ENCODE results near the gene ANKRD10.

GRCh38 chr13:110341045-110342219 is 34.3 kb downstream of the COL4A2 start:
- PRO-cap: bidirectional peak, plus-strand start at chr13:110341122, minus-strand start at chr13:110340997; bidirectional peak, plus-strand start at chr13:110341220, minus-strand start at chr13:110341183; bidirectional peak, plus-strand start at chr13:110341954, minus-strand start at chr13:110341794
CAGE:
- cytosol, long polyA minus RNA: no peak
- cytosol, long polyA plus RNA: no peak
- long polyA plus RNA: no peak
- nucleus, long polyA minus RNA: start-site peak on the minus strand at chr13:110341491-110341816, 20 reads
- nucleus, long polyA plus RNA: no peak

DNA sequence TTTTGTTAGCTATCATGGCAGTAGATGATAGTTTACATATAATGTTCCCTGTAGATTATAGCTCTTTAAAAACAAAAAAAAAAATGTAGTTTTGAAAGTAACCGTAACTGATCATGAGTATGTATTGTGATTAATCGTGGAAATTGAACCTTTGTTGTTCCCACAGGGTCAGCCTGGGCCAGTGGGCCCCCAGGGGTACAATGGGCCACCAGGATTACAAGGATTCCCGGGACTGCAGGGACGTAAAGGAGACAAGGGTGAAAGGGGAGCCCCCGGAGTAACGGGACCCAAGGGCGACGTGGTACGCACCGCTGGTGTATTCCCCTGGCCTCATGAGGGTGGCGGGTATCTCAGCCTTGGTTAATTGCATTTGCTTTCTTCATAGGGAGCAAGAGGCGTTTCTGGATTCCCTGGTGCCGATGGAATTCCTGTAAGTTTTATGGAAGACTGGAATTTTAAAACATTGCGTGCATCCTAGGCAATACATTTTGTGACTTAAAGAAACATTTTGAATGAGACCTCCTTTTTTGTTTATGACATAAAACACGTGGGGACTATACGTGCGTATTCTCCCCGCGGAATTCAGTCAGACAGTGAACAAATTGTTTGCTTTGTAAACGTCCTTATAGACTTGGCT is 117.6 kb downstream of the COL4A2 start:
- PRO-cap: no peak
CAGE:
- cytosol, long polyA minus RNA: no peak
- cytosol, long polyA plus RNA: no peak
- long polyA plus RNA: no peak
- nucleus, long polyA minus RNA: start-site peak on the minus strand centred at position 281 of the sequence, 30 bp wide, 29 reads
- nucleus, long polyA plus RNA: no peak

- PRO-cap: no peak
CAGE:
- cytosol, long polyA minus RNA: no peak
- cytosol, long polyA plus RNA: no peak
- long polyA plus RNA: no peak
- nucleus, long polyA minus RNA: no peak
- nucleus, long polyA plus RNA: no peak
Measured at GRCh38 chr13:110441210-110441619, 120.3 kb downstream of the RAB20 start.

GRCh38 chr13:110447003-110447401 is 114.5 kb downstream of the RAB20 start:
- PRO-cap: no peak
CAGE:
- cytosol, long polyA minus RNA: no peak
- cytosol, long polyA plus RNA: no peak
- long polyA plus RNA: no peak
- nucleus, long polyA minus RNA: no peak
- nucleus, long polyA plus RNA: no peak

DNA sequence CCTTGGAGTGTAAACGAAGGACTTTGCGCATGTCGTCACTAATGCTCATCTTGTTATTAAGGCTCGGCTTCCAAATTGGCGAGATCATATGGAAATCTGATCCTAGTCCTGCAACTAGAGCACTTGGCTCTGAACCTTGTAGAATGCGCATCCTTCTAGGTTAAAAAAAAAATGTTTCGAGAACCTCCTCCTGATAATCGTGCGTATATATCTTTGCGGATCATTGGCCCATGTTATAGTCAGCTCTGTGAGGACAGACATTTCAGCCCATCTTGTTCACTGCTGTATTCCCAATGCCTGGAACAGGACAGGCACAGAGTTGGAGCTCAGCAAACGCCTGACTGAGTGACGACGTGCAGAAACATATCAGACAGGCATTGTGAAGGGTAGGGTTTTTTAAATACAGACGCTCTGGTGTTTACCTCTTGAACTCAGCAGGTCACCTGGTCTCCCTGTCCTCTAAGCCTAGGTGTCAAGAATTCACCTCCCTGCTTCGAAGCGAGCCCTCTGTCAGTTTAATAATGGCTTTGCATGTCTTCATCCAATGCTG is 114.0 kb downstream of the RAB20 start:
- PRO-cap: no peak
CAGE:
- cytosol, long polyA minus RNA: no peak
- cytosol, long polyA plus RNA: no peak
- long polyA plus RNA: no peak
- nucleus, long polyA minus RNA: no peak
- nucleus, long polyA plus RNA: no peak

DNA sequence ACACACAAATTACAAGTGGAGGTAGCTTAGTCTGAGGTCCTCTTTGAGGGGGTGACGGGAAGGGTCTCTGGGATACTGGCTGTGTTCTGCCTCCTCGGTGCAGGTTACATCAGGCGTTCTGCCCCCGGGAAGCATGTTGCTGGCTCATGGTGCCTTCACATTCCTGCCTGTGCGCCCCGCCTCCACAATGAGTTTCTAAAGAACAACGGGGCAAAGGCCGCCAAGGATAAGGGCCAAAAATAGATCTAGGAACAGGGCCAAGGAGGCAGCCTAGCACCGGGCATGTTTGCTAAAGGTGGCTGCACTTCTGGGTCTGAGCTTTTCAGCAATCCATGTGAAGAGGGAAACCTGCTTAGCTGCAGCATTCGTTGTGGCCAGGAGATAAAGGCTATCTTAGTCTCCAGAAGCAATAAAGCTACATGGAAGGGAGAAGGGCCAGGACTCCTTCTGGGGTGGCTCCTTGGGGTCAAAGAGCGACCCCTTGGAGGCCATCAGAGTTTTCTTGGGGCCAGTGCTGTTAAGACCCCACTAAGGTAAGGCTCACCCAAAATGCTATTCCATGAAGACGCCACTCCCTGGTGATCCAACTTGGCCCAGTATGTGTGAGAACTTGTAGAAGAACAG is 54.3 kb downstream of the RAB20 start:
- PRO-cap: no peak
CAGE:
- cytosol, long polyA minus RNA: no peak
- cytosol, long polyA plus RNA: no peak
- long polyA plus RNA: no peak
- nucleus, long polyA minus RNA: no peak
- nucleus, long polyA plus RNA: no peak

- PRO-cap: no peak
CAGE:
- cytosol, long polyA minus RNA: no peak
- cytosol, long polyA plus RNA: no peak
- long polyA plus RNA: no peak
- nucleus, long polyA minus RNA: no peak
- nucleus, long polyA plus RNA: no peak
Measured at GRCh38 chr13:110560544-110560960, 970 bp downstream of the RAB20 start.

DNA sequence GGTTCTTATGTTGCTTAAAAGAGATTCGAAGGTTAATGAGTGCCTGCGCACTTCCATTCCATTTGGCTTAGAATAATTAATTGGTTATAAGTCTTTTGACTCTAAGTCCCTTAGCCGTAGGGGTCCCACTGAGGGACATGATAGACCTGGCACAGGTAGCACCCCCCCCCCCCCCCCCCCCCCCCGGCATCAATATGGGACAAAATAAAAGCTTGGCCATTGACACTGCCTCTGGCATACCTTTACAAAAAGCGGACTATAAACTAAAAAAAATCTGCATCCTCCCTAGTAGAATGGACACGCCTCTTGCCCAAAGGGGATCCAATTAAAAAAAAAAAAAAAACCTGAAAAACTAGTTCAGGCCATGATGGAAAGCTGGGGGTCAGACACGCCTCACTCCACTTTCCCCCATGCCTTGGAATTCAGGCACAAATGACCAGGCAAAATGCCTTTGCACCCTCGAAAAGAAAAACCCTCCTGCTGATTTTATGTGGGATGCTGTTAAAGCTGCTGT is 5.4 kb upstream of the NAXD start:
- PRO-cap: no peak
CAGE:
- cytosol, long polyA minus RNA: no peak
- cytosol, long polyA plus RNA: no peak
- long polyA plus RNA: no peak
- nucleus, long polyA minus RNA: no peak
- nucleus, long polyA plus RNA: no peak

- PRO-cap: no peak
CAGE:
- cytosol, long polyA minus RNA: no peak
- cytosol, long polyA plus RNA: no peak
- long polyA plus RNA: no peak
- nucleus, long polyA minus RNA: no peak
- nucleus, long polyA plus RNA: no peak
Measured at GRCh38 chr13:110632205-110632912, 17.0 kb downstream of the NAXD start.

DNA sequence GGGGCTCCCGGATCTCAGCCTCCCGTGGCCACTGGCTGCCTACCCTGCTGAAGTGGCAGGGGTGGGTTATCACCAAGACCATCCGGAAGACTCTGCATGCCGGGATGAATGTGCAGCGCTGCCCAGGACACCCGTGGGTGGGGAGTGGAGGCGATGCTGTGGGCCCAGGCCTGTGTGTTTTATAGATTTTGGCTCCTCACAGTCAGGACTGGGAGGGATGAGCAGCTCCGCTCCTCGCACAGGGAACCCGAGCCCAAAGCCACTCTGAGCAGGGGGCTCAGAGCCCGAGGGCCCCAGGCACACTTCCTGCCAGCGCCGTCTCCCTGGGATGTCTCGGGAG is 31.1 kb downstream of the NAXD start:
- PRO-cap: no peak
CAGE:
- cytosol, long polyA minus RNA: no peak
- cytosol, long polyA plus RNA: no peak
- long polyA plus RNA: no peak
- nucleus, long polyA minus RNA: no peak
- nucleus, long polyA plus RNA: no peak

GRCh38 chr13:110713928-110714713 is 621 bp downstream of the ING1 start:
- PRO-cap: bidirectional peak, plus-strand start at chr13:110714476, minus-strand start at chr13:110714434; bidirectional peak, plus-strand start at chr13:110714616, minus-strand start at chr13:110714513
CAGE:
- cytosol, long polyA minus RNA: no peak
- cytosol, long polyA plus RNA: start-site peak on the plus strand at chr13:110713658-110714280, 9 and 48 reads in 2 replicates
- long polyA plus RNA: start-site peak on the plus strand at chr13:110713959-110714327, 8 and 9 reads in 2 replicates
- nucleus, long polyA minus RNA: no peak
- nucleus, long polyA plus RNA: no peak

GRCh38 chr13:110810115-110810520 is 96.6 kb downstream of the ING1 start:
- PRO-cap: no peak
CAGE:
- cytosol, long polyA minus RNA: no peak
- cytosol, long polyA plus RNA: no peak
- long polyA plus RNA: no peak
- nucleus, long polyA minus RNA: no peak
- nucleus, long polyA plus RNA: no peak

- PRO-cap: no peak
CAGE:
- cytosol, long polyA minus RNA: no peak
- cytosol, long polyA plus RNA: no peak
- long polyA plus RNA: no peak
- nucleus, long polyA minus RNA: no peak
- nucleus, long polyA plus RNA: no peak
Measured at GRCh38 chr13:110890092-110890441, 24.8 kb downstream of the ANKRD10 start.

DNA sequence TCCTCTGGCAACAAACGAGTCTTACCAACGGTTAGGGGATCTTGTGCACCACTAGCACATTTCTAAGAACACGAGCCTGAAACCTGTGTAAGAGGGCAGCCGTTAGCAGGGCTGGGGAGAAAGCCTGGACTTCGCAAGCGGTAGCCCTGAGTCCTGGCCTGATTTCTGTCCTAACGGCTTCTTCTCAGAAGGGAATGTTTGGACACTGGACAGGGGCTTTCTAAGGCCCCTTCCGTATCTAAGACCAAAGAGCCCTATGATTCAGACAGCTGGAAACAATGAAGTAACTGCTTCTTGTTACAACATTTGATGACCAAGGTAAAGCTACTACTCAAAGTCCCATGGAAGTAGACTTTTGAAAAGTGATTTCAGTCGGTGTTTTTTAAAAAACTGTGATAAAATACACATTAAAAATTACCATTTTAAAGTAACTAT is 2.2 kb downstream of the ANKRD10 start:
- PRO-cap: no peak
CAGE:
- cytosol, long polyA minus RNA: no peak
- cytosol, long polyA plus RNA: no peak
- long polyA plus RNA: no peak
- nucleus, long polyA minus RNA: no peak
- nucleus, long polyA plus RNA: no peak

DNA sequence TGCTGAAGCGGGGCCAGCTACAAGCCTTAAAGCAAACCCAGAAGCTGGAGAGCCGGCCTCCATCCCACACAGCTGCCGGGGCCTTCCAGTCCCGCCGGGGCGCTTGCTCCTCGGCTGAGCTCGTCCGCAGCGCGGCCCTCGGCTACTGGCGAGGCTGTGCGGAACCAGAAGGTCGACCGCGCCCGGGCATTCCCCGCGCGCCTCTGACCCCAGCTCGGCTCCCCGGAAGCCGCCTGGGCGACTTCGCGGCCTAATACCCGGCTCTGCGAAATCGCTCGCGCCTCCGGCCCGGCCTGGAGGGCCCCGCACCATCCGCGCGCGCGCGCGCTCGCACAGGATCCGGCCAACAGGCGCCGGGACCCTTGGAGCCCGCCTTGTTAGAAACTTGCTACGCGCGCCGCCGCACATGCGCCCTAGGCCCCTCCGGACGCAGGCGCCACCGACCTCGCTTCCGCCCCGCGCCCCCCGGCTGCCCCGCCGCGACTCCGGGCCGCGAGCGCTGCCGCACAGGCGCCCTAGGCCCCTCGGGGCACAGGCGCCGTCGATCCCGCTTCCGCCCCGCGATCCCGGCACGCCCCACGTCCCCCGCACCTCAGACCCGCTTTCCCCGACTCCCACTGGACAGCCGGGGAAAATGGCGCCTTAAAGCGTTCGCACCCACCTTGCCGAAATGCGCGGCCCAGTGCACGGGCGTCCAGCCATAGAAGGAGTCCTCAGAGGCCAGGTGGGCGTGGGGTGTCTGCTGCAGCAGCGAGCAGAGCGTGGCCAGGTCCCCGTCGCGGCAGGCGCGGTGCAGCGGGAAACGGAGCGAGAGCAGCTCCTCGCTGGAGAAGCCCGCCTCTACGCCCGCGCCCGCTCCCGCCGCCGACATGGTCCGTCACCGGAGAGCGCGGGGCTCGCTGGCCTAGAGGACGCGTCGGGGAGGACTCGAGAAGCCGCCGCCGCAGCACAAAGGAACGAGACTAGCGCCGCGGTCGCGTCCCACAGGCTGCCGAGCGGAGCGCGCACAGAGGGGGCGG is at the start of gene ANKRD10:
Gene ANKRD10 (minus strand): TSS at position 1,006 of the 1,019 bp plus-strand sequence.
- PRO-cap: bidirectional peak, plus-strand start at position 148 of the sequence, minus-strand start at position 205 of the sequence; bidirectional peak, plus-strand start at position 482 of the sequence, minus-strand start at position 352 of the sequence; bidirectional peak, plus-strand start at position 768 of the sequence, minus-strand start at position 674 of the sequence; bidirectional peak, plus-strand start outside the sequence, minus-strand start at position 955 of the sequence
CAGE:
- cytosol, long polyA minus RNA: no peak
- cytosol, long polyA plus RNA: no peak
- long polyA plus RNA: start-site peak on the minus strand centred at position 982 of the sequence, 55 bp wide, 573 and 338 reads in 2 replicates
- nucleus, long polyA minus RNA: start-site peak on the minus strand centred at position 961 of the sequence, 65 bp wide, 1,270 reads
- nucleus, long polyA plus RNA: start-site peak on the minus strand centred at position 973 of the sequence, 73 bp wide, 1,055 and 701 reads in 2 replicates

GRCh38 chr13:110921431-110922075 is 6.7 kb upstream of the ANKRD10 start:
- PRO-cap: no peak
CAGE:
- cytosol, long polyA minus RNA: no peak
- cytosol, long polyA plus RNA: no peak
- long polyA plus RNA: no peak
- nucleus, long polyA minus RNA: no peak
- nucleus, long polyA plus RNA: no peak

- PRO-cap: no peak
CAGE:
- cytosol, long polyA minus RNA: no peak
- cytosol, long polyA plus RNA: no peak
- long polyA plus RNA: no peak
- nucleus, long polyA minus RNA: no peak
- nucleus, long polyA plus RNA: no peak
Measured at GRCh38 chr13:111184100-111184289, 68.9 kb downstream of the ARHGEF7 start.

- PRO-cap: no peak
CAGE:
- cytosol, long polyA minus RNA: no peak
- cytosol, long polyA plus RNA: no peak
- long polyA plus RNA: no peak
- nucleus, long polyA minus RNA: no peak
- nucleus, long polyA plus RNA: no peak
Measured at GRCh38 chr13:111217444-111218149, 102.5 kb downstream of the ARHGEF7 start.

GRCh38 chr13:112057092-112057633 is 9.8 kb upstream of the SOX1 start:
- PRO-cap: no peak
CAGE:
- cytosol, long polyA minus RNA: no peak
- cytosol, long polyA plus RNA: no peak
- long polyA plus RNA: no peak
- nucleus, long polyA minus RNA: no peak
- nucleus, long polyA plus RNA: no peak

GRCh38 chr13:112072308-112072991 is 5.5 kb downstream of the SOX1 start:
- PRO-cap: no peak
CAGE:
- cytosol, long polyA minus RNA: no peak
- cytosol, long polyA plus RNA: no peak
- long polyA plus RNA: no peak
- nucleus, long polyA minus RNA: no peak
- nucleus, long polyA plus RNA: no peak